ENCODE measurements around a stretch of chr13.

DNA sequence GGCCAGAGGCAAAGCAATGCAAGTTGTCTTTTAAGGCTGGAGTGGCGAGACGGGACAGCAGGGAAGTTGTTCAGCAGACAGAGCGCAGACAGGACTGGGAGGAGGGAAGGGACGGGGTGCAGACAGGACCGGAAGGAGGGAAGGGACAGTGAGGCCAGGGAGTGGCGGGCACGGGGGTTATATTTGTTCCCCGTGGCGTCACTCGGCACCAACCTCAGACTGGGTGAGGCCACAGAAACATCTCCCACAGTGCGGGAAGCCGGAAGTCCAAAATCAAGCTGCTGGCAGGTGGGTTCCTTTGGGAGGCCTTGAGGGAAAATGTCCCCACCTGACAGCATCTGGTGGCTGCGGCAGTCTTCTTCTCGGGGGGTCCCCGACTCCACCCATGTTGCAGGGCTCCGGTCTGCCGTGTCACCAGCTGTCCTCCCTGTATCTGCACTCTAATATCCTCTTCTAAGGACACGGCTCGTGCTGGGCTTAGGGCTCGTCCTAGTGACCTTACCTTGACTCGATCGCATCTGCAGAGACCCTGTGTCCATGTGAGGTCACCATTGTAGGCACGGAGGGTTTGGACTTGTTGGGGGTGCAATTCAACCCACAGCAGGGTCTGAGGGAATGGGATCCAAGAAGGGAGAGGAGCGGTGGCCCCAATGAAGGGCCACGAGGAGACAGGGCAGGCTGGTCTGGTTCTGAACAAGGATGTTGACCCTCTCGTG is 133.0 kb downstream of the STK24 start:
- PRO-cap, result no peak
- RAMPAGE, long total RNA, 4 experiments, result no peak in any of the 4 experiments

DNA sequence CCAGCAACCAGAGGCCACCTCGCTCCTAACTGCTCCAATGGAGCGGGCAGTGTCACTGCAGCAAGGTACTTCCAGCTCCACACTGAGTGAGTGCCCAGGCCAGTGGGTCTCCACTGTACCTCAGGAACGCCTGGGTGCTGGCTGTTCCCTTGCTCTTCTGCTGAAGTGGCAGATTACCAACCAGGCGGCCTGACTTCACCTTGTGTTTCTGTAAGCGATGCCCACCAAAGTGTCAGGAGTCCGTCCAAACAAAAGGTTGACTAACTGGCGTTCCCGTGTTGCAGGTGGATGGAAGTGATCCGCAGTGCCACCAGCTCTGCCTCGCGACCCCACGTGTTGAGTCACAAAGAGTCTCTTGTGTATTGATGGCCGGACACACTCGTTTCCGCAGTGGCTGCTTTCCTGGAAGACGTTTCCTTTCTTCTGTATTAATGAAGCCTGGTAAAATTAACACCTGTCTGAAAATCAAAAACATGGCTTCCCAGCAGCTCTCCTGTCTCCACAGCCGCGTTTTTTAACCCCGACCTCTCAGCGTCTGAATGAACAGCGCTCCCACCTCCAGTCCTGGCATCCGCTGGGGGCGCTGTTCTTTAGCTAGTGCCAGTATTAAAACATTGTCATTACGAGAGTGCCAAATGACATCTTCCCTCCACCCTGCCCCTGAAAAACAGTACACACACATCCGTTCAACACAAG is 128.8 kb downstream of the STK24 start:
- PRO-cap, result no peak
- RAMPAGE, long total RNA, 4 experiments, result no peak in any of the 4 experiments

DNA sequence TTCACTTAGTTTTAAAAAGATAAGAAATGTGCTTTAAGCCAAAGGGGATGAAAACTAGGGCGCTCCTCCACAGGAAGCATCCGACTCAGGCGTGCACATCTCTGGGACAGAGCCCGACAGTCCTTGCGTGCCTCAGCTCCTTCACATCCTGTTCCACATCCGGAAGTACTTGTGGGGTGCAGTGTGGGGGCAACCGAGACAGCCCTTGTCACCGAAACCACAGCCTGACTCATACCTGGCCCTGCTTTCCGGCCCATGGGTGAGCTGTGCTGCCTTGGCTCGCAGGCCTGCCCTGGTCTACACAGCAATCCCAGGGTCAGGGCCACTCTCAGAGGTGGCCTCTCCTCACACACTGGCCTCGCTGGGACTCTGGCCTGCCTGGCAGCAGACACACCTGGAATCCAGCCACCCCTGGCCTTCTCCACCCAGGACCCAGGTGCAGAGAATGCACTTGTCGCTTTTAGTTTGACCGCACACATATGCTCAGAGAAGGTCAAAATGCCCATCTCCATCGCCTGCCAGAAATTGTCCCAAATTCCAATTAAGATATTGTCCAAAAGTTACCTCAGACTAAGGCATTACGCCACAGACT is 100.3 kb downstream of the STK24 start:
- PRO-cap, result no peak
- RAMPAGE, long total RNA, 4 experiments, result no peak in any of the 4 experiments

- PRO-cap, result no peak
- RAMPAGE, long total RNA, 4 experiments, result no peak in any of the 4 experiments
Observed at GRCh38 chr13:98482913-98483854, 93.7 kb downstream of the STK24 start.

- PRO-cap, result no peak
- RAMPAGE, long total RNA, 4 experiments, result no peak in any of the 4 experiments
Observed at GRCh38 chr13:98509621-98510113, 67.2 kb downstream of the STK24 start.

GRCh38 chr13:98547400-98548228 is 29.3 kb downstream of the STK24 start:
- PRO-cap, result no peak
- RAMPAGE, long total RNA, 4 experiments, result no peak in any of the 4 experiments

GRCh38 chr13:98570757-98571647 is 5.9 kb downstream of the STK24 start:
- PRO-cap, result no peak
- RAMPAGE, long total RNA, 4 experiments, result no peak in any of the 4 experiments

DNA sequence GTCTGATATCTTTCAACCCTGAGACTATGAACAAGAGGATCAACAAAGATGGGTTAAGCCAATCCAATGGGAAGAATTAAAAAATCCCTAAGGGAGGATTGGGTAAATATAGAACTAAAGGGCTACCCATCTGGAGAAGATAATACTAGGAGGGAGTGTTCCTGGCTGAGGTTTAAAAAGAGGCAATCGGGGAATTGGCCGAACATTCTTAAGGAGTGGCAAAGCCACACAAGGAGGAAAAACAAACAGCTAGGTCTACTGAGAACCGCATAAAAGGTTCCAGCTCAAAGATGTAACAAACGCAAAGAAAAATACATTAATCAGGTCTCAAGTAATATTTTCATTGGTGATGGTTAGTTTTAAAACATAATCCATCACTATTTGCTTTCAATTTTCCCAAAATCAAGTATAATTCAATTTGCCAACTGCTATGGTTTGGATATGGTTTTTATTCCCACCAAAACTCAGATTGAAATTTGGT is 53.8 kb downstream of the DOCK9 start:
- PRO-cap, result no peak
- RAMPAGE, long total RNA, 4 experiments, result no peak in any of the 4 experiments

GRCh38 chr13:98988279-98988687 is 10.4 kb upstream of the DOCK9 start:
- PRO-cap, result no peak
- RAMPAGE, long total RNA, 4 experiments, result no peak in any of the 4 experiments

GRCh38 chr13:98998722-98999399 is 21.0 kb upstream of the DOCK9 start:
- PRO-cap, result no peak
- RAMPAGE, long total RNA, 4 experiments, result no peak in any of the 4 experiments

DNA sequence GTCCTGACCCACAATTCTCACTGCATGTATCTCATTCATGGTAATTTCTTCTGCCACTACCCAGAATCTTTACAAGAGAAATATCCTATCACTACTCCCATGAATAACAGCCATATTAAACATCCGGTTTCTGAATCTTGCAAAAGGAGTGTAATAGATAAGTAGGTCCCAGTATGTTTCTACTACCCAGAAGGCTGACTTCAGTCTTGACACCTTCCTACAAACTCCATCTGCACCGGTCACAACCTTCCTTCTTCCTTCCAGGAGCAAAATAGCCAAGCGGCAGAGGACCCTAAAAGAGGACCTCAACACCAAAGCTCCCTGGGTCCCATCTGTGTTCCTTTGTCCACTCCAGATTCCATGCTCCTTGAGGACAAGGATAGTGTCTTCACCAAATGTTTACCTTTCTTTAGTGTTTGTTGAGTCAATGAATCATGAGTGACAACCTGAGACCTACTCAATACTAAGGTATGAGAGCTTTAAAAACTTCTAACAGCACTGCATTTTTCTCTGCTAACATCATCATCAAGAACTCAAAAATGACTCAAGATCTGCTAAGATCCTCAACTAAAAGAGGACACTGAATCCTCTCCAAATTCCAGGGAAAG is 89.1 kb upstream of the DOCK9 start:
- PRO-cap, result no peak
- RAMPAGE, long total RNA, 4 experiments, result no peak in any of the 4 experiments

DNA sequence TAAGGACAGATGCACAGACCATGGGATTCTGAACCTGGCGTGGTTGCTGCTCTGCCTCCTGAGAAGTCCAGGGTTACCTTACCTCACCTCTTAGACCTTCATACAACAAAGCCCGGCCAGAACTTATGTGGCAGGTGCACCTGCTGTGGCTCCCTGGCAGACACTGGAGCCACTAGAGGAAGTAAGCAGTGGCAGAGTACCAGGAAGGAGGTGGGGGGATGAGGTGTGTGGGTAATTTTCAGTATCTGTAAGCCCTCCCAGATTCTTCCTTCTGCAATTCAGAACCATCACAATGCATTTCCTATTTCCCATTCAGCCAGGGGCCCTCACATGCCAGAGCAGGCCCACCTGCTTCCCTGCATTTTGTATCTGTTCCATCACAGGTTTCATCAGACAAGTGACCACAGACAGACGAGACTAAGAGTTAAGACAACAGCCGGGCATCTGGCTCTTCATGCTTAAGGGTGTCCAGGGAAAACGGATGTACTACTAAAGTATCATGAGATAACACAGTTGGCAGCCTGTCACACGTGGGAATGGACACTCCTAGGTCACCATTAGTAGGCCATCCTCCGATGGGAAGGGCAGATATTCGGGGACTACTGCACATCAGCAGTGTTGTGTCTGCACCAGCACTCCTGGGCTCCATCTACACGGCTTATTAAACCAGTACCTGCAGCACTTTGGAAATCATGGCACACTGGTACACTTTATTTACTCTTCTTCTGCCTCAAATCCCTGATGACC is 106.3 kb upstream of the DOCK9 start:
- PRO-cap, result no peak
- RAMPAGE, long total RNA, 4 experiments, result no peak in any of the 4 experiments

- PRO-cap, result no peak
- RAMPAGE, long total RNA, 4 experiments, result no peak in any of the 4 experiments
Observed at GRCh38 chr13:99116811-99117230, 83.8 kb upstream of the UBAC2 start.

DNA sequence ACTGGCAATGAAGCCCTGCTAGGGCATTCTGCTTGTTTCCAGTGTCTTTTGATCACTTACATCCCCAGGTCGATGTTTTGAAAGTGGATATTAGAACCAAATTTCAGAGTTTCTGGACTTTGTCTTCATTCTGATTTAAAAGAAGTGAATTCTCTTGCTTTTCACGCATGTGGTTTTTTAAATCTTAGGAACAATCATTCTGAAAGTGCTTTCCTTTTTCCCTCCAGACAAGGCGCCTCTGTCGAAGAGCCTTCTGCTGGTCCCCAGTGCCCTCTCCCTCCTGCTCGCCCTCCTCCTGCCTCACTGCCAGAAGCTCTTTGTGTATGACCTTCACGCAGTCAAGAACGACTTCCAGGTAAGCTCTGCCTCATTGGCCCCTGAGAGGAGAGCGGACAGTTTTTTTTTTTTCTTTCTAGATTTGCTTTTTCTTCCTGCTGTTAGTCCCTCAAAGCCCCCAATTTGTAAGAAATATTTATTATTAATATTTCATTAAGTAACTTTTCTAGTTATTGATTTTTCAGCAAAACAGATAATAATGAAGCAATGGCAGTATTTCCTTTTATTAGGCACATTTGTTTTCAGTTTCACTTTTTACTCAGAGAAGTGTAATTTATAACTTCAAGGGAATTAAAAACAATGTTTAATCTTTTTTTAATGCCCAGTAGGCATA is 19.8 kb downstream of the GPR18 start:
- PRO-cap, result no peak
- RAMPAGE, long total RNA, 4 experiments, result no peak in any of the 4 experiments

GRCh38 chr13:99384391-99384798 is 77.2 kb upstream of the GPR183 start:
- PRO-cap, result no peak
- RAMPAGE, long total RNA, 4 experiments, result no peak in any of the 4 experiments

GRCh38 chr13:99420137-99420822 is 81.0 kb upstream of the TM9SF2 start:
- PRO-cap, result no peak
- RAMPAGE, long total RNA, 4 experiments, result no peak in any of the 4 experiments

DNA sequence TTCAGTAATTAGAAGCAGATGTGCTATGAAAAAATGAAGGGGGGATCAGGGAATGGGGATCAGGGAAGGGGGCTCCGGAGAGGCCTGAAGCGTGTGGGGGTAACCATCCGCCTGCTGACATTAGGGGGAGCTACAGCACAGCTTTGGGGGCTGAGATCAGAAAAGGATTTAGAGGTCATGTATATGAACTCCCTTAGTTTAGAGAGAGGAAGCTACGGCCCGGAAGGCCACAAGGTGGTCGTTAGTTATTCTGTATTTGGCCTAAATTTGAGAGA is 6.2 kb upstream of the CLYBL start:
- PRO-cap, result no peak
- RAMPAGE, long total RNA, 4 experiments, result no peak in any of the 4 experiments

- PRO-cap, result no peak
- RAMPAGE, long total RNA, 4 experiments, result no peak in any of the 4 experiments
Observed at GRCh38 chr13:99979813-99980449, 1.7 kb upstream of the ZIC2 start.

DNA sequence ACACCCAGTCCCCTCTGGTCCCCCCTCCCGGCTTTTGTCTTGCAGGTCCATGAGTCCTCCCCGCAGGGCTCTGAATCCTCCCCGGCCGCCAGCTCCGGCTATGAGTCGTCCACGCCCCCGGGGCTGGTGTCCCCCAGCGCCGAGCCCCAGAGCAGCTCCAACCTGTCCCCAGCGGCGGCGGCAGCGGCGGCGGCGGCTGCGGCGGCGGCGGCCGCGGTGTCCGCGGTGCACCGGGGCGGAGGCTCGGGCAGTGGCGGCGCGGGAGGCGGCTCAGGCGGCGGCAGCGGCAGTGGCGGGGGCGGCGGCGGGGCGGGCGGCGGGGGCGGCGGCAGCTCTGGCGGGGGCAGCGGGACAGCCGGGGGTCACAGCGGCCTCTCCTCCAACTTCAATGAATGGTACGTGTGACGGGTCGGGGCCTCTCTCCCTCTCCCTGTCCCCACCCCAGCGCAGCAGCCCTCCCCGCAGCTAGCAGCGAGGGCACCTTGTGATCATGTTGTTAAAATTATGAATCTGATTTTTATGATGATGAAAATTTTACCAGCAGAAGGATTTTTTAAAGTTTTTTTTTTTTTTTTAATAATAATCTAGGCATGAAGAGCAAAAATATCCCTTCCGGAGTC is 3.8 kb downstream of the ZIC2 start:
- PRO-cap, result no peak
- RAMPAGE, long total RNA, 4 experiments, result no peak in any of the 4 experiments

GRCh38 chr13:100099948-100100774 is 11.3 kb downstream of the PCCA start:
- PRO-cap, result no peak
- RAMPAGE, long total RNA, 4 experiments, result no peak in any of the 4 experiments

Data from omental fat pad (tissue), 4 donors.